ENCODE data around the genes PDPK1 and ZNF205.

- PRO-cap: no peak
Measured at GRCh38 chr16:2123425-2123811, 12.3 kb downstream of the PKD1 start.

GRCh38 chr16:2124584-2125636 is 10.8 kb downstream of the PKD1 start:
- PRO-cap: bidirectional peak, plus-strand start at chr16:2124919, minus-strand start at chr16:2124783; bidirectional peak, plus-strand start at chr16:2125335, minus-strand start at chr16:2125101

DNA sequence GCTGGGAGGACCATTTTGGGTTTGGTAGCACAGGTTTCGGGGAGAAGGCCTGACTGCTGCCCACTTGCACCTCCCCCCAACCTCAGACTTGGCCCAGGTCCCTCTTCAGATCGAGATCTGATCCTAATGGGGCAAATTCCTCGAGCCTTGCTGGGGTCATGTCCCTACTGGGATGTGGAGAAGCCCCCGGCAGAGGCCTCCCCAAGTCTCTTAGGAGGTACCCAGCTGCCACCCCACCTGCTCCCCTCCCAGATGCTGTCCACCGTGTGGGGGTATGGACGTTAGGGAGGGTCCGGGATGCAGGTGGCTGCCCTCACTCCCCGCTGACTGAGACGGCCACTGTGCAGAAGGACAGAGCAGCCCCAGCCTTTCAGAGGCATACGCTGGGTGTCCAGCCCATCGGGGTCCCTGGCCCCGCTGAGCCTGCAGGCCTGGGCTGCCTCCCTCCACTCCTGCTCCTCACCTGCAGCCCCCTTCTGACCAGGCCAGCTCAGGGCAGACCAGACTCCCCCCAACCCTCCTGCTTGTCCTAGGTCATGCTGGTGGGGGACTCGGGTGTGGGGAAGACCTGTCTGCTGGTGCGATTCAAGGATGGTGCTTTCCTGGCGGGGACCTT is 1.1 kb downstream of the RAB26 start:
- PRO-cap: no peak

GRCh38 chr16:2242431-2243726 is 6.6 kb downstream of the DNASE1L2 start:
- PRO-cap: no peak

DNA sequence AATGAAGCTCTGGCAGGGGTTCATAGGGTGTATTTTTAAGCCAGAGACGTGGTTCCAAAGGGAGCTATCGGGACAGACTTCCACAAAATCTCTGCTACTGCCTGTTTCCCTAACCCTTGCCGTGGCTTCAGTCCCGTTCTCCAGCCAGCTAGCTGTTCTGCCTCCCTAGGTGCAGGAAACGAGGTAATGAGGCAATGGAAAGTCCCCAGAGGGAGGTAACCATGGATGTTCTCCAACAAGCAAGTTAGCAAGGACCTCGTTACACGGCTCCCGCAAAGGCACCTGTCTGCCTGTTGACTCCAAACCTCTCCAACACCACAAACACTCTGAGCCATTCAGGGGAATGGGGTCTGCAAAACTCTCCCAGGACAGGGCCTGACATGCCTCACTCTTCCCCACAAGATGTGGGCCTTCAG is 2.6 kb downstream of the ABCA3 start:
- PRO-cap: no peak

GRCh38 chr16:2501229-2501902 is 12.4 kb upstream of the ATP6V0C start:
- PRO-cap: no peak

GRCh38 chr16:2514990-2515147 is 1.1 kb downstream of the ATP6V0C start:
- PRO-cap: no peak

DNA sequence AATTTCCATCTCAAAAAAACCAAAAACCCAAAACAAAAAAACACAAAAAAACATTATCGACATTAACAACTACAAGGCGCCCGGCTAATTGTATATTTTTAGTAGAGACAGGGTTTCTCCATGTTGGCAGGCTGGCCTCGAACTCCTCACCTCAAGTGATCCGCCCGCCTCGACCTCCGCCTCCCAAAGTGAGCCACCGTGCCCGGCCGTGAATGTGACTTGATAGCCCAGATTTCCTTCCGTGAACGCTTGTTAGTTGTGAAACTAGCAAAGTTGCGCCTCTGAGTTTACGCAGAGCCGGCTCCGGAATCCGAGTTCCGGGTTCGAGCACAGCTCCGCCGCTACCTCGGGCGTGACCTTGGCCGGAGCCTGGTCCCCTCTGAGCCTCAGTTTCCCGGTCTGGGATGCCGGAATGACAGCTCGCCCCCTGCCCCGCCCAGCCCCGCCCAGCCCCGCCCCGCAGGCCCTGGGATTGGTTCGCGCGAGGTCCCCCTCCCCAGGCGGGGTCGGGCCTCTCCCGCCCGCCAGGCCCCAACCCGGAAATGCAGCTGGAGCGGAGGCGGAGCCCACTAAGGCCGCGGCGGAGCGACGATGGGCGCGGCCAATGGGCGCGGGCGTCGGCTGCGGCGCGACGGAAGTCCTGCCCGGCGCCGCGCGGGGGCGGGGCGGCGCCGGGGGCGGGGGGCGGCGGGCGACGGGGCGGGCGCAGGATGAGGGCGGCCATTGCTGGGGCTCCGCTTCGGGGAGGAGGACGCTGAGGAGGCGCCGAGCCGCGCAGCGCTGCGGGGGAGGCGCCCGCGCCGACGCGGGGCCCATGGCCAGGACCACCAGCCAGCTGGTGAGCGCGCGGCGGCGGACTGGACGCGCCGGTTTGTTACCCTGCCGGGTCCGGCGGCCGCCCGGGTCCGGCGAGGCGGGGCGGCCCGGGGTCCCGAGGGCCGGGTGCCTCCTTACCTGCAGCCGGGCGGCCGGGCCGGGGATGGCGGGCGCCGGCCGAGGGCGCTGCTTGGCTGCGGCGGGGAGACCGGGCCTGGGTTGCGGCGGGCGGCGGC is at the start of gene PDPK1:
Gene PDPK1, plus strand, starts transcription at position 723 of the 1,052 bp plus-strand sequence.
- PRO-cap: bidirectional peak, plus-strand start at position 723 of the sequence, minus-strand start at position 414 of the sequence

- PRO-cap: bidirectional peak, plus-strand start at chr16:2682524, minus-strand start at chr16:2682398
Measured at GRCh38 chr16:2682100-2682464, 241 bp upstream of the KCTD5 start.

- PRO-cap: no peak
Measured at GRCh38 chr16:2686984-2687917, 4.9 kb downstream of the KCTD5 start.

DNA sequence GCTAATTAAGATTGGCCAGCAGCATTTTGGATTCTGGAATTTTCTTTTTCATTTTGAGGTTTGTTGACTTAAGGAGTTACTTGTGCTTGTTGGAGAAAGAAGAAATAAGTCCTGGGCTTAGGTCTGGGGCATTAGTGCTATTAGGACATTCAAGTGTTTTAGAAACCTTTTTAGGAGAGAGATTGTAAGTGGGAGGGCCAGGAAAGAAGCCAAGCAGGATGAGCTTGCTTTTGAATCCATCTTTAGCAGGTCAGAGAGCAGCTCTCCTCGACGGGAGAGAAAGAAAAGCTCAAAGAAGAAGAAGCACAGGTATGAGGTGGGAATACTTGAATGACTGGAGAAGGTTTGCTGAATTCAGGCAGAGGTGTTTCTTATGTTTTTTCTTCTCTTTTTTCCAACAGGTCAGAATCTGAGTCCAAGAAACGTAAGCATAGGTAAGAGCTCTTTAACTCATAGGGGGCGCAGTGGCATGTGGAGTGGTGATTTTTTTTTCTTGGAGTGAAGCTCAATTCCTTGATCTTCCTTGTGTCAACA is 6.4 kb downstream of the SRRM2 start:
- PRO-cap: no peak

GRCh38 chr16:2855416-2856093 is 2.4 kb downstream of the PRSS22 start:
- PRO-cap: no peak

DNA sequence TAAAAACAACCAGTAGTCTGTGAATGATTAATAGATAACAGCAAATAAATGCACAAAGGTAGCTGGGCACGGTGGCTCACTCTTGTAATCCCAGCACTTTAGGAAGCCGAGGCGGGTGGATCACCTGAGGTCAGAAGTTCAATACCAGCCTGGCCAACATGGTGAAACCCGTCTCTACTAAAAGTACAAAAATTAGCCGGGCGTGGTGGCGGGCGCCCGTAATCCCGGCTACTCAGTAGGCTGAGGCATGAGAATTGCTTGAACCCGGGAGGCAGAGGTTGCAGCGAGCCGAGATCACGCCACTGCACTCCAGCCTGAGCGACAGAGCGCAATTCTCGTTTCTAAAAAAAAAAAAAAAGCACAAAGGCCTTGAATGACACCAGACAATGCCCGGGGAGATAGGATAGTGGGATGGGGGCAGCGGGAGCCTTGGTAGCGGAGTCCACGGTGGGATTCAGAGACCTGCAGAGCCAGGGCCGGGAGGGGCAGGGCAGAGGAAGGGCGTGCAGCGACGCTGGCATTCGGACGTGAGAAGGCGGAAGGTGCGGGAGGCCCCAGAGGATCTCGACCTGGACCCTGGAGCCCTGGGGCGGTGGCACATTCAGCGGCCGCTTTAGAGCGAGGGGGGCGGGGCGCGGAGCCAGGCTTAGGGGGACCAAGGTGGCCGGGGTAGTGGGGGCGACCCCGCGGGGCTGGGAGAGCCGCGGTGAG is 1.1 kb upstream of the FLYWCH2 start:
- PRO-cap: bidirectional peak, plus-strand start at position 520 of the sequence, minus-strand start at position 523 of the sequence

DNA sequence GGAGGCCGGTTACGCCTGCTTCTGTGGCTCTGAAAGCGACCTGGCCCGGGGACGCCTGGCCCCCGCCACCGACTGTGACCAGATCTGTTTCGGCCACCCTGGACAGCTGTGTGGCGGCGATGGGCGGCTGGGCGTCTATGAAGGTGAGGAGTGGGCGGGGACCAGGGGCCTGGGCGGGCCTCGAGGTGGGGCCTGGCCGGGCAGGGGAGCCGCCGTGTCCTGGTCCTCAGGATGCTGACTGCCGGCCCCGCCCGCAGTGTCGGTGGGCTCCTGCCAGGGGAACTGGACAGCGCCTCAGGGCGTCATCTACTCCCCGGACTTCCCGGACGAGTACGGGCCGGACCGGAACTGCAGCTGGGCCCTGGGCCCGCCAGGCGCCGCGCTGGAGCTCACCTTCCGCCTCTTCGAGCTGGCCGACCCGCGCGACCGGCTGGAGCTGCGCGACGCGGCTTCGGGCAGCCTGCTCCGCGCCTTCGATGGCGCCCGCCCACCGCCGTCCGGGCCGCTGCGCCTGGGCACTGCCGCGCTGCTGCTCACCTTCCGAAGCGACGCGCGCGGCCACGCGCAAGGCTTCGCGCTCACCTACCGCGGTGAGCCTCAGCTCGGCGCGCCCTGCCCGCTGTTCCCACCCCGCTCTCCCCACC is 2.4 kb upstream of the PAQR4 start:
- PRO-cap: no peak

- PRO-cap: no peak
Measured at GRCh38 chr16:2981912-2982476, 1.7 kb upstream of the PKMYT1 start.

DNA sequence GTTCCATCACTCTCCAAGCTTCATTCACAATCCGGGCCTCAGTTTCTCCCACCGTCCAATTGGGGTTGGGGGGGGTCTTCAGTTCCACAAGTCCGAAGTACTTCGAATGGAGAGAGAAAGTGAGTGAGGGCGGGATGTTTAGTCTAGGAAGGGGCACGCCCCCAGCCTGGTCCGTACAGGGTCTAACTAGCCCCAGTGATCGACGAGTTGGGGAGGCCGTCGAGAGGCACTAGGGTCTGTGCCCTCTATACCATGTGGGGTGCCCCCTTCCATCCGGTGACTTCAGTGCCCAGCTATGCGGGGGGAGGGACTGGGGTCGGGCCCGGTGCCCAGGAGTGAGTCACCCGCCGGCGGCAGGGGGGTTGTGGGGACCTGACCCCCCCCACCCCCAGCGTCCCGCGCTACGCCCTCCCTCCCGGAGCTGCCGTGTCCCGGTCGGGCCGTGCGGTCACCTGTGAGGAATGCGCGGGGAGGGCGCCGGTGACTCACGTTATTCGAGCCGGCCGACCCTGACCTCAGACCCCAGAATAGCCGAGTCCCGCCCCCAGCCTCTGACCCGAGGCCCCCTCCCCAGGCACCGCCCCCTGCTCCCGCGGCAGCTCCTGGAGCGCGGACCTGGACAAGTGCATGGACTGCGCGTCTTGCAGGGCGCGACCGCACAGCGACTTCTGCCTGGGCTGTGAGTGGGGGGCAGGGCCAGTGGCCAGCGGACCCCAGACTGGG is 634 bp downstream of the TNFRSF12A start:
- PRO-cap: bidirectional peak, plus-strand start at position 420 of the sequence, minus-strand start at position 240 of the sequence

- PRO-cap: no peak
Measured at GRCh38 chr16:3038218-3038726, 1.5 kb upstream of the BICDL2 start.

DNA sequence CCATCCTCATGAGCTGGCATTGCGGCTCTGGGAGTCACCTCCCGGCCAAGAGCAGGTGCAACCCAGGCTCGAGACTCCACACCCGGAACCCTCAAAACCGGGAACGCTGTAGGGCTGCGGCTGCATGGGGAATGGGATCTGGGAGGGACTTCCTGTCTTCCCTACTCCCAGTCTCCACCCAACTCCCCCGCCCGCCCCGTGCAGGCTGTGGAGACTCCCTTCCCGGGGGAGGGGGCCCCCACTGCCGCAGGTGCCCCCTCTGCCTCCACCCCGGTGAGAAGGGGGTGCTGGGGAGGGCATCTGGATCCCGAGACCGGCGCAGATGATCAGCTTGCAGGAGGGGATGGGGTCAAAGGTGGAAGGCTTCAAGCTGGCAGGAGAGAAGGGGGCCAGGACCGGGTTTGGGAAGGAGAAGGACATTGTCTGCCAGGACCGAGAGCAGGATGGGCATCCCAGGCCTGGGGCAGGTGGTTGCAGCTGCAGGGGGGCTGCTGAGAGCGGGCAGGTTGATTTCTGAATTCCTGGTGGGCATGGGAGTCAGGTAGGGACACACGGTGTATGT is at the start of gene ZNF205:
Gene ZNF205, plus strand, starts transcription at position 177 of the 562 bp plus-strand sequence.
- PRO-cap: bidirectional peak, plus-strand start at position 164 of the sequence, minus-strand start at position 93 of the sequence

- PRO-cap: no peak
Measured at GRCh38 chr16:3125430-3126321, 9.2 kb upstream of the ZNF213 start.

DNA sequence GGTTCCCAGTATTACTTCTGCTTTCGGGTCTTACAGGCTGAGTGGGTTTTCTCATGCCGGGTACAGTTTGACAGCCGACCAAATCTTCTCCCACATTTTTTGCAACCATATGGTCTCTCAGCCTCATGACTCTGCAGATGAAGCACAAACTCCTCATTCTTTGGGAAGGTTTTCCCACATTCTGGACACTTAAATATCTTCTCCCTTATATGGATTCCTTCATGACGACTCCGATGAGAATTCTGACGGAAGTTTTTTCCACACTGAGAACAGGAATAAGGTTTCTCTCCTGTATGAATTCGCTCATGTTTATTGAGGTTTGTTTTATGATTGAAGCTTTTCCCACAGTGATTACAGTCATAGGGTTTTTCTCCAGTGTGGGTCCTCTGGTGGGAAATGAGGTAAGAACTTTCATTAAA is 11.1 kb downstream of the ZNF200 start:
- PRO-cap: no peak